Neural crest cell (in vitro differentiated cells): Measurements from ENCODE around the gene HDGFL3.

- PRO-cap, result no peak
Measured at GRCh38 chr15:83000283-83000622, 11.2 kb downstream of the C15orf40 start.

- PRO-cap, result no peak
Measured at GRCh38 chr15:83029683-83030347, 18.4 kb upstream of the C15orf40 start.

DNA sequence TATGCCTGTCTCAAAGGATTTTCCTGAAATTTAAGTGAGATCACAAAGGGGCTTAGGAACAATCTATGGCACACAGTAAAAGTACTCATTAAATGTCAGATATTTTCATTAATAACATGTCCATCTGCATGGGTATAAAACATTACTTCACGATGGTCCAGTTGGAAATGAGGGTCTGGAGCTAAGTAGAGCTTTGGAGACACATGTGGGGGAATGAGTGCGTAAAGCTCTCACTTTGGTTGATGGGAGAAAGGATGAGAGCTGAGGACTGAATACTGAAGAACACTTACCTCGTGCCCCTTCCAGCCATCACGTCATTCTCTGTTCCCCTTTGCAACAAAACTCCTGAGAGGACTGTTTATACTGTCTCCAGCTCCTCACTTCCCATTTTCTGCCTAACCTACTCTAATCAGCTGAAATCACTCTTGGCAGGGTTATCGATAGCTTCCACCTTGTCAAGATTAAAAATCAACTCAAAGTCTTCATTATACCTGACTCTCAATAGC lies 4.5 kb downstream of the BTBD1 start:
- PRO-cap, result no peak

DNA sequence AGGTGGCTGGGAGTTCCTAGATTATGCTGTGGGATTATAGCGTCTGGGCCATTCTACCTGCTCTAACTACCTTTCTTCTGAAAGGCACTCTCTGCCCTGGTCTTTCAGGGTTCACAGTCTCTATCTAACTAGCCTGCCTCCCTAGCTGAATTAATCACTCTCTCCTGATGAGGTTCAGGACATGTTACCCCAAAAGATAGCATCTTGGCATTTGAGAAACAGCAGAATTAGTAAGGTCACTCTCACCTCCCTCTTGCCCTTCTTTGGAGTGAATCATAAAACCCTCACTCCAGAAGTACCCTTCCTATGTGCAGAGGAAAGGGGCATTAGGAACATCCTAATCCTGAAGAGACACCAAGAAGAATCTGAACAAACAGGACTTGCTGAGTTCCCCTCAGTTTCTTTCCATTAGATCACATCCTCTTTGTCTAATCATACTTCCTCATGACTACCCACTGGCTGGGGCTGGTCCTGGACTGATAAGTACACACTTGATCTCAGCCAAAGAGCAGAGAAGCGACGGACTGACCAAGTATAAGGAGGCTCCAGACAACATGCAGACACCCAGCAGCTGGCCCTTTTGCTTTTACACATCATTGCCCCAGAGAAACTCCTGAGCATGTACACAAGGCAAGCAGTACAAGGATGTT lies 15.2 kb upstream of the TM6SF1 start:
- PRO-cap, result no peak

GRCh38 chr15:83207316-83208207 lies at the start of gene HDGFL3:
TSS of gene HDGFL3 (minus strand) at chr15:83207823.
- PRO-cap, result bidirectional peak, plus-strand start at chr15:83207388, minus-strand start at chr15:83207581; bidirectional peak, plus-strand start at chr15:83208262, minus-strand start at chr15:83208071

GRCh38 chr15:83287381-83287932 lies 3.0 kb upstream of the BNC1 start:
- PRO-cap, result no peak

DNA sequence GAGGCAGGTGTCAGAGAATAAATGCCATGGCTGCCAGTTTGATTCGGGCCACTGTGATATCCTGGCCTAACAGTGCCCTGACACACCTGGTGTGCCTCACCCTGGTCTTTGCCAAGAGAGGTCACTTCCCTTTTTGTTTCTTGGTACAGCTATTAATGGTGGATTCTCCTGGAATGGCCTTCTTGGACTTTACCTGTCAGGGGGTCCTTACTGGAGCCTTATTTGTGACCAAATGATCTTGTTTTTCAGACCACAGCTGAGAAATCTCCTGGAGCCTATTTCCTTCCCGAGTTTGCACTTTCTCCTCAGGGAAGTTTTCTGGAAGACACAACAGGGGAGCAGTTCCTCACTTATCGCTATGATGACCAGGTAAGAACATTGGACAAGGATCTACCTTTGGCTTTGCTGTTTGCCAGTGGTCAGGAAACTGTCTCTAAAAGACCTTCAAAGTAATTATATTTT lies 50.2 kb downstream of the ADAMTSL3 start:
- PRO-cap, result no peak

DNA sequence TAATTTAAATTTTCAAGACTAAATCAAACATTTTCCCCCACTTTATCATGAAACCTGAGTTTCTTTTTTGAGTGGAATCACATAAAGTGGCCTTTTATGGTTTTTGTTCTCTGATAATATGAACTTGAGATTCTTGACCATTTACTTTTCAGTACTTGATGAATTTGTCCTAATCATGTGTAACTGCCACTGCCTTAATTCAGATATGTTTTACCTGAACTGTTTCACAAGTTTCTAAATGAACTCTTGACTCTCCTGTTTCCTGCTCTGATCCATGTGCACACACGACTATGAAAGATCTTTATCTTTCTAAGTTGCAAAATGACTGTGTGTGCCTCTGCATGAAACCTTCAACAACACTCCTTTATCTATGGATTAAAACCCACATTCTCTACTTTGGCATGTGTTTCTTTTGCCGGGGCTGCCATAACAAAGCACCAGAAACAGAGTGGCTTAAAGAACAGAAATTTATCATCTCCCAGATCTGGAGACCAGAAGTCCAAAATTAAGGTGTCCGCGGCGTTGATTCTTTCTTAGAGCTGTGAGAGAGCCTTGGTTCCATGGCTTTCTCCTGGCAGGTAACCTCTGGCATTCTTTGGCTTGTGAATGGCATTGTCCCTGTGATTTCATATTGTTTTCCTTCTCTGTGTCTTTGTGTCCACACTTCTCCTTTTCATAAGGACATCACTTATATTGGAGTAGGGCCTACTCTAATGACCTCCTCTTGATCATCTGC lies 275.0 kb downstream of the ADAMTSL3 start:
- PRO-cap, result no peak

DNA sequence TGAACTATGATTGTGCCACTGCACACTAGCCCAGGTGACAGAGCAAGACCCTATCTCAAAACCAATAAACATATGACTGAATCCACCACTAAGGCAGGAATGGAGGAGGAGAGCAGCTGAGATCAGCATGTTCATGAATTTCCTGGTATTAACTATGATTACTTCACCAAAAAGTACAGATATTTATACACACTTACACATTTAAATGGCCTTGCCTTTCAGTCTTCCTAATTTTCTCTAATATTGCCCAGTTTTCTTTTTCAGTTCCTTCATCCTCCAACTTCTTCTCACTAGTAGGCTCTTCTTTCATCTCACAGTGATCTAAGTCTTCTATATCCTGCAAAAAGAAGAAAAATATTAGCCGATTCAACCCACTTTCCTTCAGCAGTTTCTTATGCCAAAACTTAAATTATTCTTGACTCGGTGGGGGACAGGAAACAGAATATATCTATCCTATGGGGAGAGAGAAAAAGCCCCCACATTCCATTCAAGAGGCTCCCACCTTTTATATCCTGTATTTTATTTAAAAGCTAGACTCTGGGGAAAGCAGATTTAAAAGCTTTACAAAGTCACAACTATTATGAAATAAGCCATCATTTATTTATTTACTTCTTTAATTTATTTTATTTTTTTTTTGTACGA lies 58.7 kb upstream of the ZSCAN2 start:
- PRO-cap, result no peak

GRCh38 chr15:84569443-84569790 lies 31.4 kb upstream of the ZSCAN2 start:
- PRO-cap, result no peak

DNA sequence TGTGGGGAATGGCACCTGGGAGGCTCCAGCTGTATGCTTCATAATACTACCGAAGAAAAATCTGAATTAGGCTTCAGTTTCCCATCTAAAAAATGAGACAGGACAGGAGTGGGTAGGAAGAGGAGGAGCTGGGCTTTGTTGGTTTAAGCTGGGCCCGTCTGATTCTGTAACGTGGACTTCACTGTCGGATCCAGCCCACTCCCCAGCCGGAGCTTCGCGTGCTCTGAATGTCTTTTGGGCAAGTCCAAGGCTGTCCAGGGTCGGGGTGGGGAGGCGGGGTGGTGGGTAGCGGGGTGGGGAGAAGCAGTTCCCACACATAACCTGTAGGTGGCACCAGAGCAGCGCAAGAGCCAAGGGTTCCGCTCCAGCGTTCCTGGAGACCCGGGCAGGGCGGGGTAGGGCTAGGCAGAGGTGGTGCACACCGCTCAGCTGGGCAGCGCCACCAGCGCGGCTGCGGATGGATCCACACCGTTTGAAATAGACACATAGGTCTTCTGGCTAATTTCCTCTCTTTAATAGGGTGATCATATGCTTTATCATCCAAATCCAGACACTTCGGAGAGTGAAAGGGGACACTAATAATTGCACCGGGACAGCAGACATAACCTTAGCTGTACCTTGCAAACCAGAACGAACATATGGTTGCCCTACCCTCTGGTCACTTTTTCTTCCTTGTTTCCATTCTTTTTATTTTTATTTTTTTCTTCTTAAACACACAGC lies 12.8 kb upstream of the ZSCAN2 start:
- PRO-cap, result no peak

DNA sequence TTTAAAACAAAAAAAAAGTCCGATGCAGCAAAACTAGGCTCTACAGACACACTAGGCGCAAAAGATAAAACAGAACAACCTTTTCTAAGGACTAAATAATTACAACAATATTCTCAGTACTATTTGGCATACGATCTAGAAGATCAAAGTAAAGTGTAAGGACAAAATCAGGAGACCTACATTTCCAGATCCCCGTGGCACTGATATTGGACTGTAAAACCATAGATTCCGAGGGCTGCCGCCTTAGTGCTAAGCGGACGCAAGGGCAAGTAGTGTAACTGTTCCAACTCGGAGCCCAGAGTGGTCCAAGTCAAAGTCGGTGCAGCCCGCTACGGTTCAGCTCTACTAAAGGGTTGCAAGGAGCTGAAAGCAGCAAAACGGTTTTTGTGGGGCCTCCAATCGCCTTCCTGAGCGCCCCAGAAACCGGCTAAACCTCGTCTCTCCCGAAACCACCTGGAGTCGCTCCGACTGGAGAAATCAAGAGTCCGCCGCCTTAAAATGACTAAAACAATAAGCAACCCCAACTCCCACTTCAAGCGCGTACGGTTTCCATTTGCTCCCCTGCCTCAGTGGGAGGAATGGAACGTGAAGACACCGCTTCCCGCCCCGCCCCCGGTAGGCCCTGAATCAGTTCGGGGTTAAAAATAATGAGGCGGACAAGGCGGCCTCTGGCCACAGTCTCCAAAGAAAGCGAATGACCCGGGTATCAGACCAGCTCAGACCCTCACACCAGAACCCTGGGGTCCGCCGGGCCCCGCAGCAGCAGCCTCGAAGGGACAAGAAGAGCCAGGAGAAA lies 532 bp downstream of the SEC11A start:
- PRO-cap, result unidirectional peak, plus-strand start at position 246 of the sequence; unidirectional peak, plus-strand start at position 630 of the sequence

GRCh38 chr15:84799339-84800195 lies 17.6 kb upstream of the ALPK3 start:
- PRO-cap, result no peak

GRCh38 chr15:84955243-84955844 lies 26.3 kb upstream of the PDE8A start:
- PRO-cap, result no peak

- PRO-cap, result bidirectional peak, plus-strand start at chr15:84981443, minus-strand start at chr15:84981253
Measured at GRCh38 chr15:84980763-84981570, 689 bp upstream of the PDE8A start.

DNA sequence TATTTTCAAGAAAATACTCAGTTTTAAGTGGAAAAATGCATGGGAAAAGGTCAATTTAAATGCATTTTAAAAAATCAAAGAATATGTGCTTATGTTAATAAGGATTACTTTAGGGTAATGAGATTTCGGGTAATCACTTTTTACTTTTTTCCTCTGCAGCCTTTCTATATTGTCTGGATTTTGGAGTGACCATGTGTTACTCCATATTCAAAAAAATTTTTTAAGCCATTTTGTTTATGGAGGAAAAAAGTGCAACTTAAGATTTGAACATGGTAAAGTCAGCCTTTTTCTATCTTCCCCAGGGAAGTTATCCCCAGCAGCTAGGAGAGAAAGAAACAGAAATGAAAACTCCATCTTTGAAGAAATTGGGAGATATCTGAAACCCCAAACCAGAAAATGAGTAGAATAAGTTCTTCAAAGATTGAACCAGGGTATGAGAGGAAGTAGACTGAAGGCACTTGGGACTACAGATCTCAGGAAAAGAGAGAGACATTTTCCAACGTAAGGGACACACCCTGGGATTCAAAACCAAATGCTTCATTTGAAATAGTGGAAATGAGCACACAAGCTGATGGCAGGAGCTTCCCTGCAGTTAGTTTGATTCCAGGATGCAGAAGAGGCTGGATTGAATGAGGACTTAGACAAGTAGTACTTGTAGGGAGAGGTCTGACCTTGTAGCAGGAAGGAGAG lies 51.2 kb downstream of the PDE8A start:
- PRO-cap, result no peak

DNA sequence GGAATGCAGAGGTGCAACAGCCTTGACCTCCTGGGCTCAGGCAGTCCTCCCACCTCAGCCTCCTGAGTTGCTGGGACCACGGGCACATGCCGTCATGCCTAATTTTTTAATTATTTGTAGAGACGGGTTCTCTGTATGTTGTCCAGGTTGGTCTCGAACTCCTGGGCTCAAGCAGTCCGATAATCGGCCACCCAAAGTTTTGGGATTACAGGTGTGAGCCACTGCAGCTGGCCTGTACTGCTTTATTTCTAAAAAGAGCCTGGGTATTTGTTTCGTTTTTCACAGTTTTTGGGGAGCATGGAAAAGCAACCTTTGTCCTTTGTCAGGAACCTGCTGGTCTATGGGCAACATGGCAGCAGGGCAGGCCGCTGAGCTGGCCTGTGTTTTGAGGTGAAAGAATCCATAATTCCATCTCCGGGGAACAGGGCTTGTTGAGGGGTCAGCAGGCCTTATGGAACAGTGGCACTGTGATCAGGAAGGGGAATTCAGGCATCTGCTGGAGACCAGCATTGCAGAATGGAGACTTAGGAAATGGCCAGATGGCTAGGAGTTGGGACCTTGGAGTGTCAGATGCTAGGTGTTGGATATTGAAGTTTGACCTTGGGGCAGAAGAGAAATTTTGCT lies 111.4 kb downstream of the PDE8A start:
- PRO-cap, result no peak

DNA sequence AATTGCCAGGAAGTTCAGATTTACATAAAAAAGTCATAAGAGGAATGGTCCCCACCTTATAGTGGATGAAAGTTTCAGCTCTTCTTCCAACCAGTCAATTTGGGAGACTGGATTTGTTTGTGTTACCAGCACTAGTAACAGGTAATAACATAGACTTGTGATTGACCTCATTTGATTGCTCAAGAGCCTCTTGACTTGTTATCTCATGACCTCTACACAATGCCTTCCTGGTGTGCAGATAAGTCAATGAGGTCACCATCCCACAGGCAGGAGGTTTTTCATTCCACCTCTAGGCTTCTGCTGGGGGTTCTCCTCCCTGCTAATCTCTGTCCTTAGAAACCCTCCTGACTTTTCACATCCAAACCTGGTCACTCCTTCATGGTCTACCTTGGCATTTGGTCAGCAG lies 33.7 kb upstream of the AKAP13 start:
- PRO-cap, result no peak

DNA sequence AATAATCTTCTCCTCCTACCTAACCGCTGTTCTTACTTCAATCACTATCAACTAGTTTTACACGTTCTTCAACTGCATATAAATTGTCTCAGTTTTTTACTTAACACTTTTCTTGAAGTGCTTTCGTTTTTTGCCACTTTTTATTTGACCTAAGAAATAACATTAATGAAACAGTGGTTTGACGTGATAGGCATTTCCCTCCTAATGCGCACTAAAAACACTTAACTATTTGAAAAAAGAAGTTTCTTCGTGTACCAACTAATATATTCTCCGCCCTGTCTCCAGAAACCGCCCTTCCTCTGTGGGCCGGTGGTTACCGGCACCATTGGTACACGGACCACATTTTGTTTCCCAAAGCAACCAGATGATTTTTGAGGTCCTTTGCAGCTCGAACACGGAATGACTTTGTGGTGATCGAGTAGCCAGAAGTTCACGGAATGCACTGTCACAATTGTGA lies 749 bp upstream of the AKAP13 start:
- PRO-cap, result no peak

- PRO-cap, result no peak
Measured at GRCh38 chr15:85380083-85380231, 446 bp upstream of the AKAP13 start.